ENCODE results near the gene RRP1B.

GRCh38 chr21:42539108-42539852 lies 25.6 kb downstream of the SLC37A1 start:
- PRO-cap: no peak
- RRBS: no CpG with 5 or more reads among the region's 21 CpGs

DNA sequence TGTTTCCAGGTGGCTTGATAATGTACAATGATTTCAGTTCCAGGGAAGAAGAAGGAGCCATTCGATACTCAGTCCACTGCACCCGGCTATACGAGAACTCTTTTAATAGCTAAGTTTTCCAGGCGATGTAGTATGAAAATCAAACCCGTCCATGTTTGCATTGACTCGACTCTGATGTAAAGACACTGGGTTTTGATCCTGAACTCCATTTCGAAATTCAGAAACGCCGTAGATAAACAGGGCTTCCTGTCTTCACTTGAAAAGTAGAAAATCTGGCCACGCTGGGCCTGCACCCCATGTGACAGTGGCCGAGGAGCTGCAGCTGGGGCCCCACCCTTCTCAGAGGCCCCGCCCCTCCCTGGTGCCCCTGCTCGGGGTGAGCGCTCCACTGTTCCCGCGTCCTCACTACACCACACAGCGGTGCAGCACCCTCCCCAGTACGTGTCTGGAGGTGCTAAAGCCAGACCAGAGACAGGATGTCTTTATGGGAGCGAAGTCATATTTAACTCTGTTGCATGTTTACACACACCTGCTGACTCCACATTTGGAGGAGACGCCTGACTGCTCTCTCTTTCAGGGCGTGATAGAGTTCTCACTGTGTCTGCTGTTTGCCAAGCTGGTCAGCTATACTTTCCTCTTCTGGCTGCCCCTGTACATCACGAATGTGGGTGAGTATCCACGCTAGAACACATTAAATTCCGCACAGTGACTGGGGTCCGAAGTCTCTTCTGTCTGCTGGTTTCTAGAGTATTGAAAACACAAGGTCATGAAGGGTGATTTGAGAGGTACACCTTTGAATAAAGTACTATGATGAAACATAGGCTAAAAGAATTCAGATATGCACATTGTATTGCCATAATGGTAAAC lies 48.1 kb downstream of the SLC37A1 start:
- PRO-cap: no peak
- RRBS: no CpG with 5 or more reads among the region's 25 CpGs

DNA sequence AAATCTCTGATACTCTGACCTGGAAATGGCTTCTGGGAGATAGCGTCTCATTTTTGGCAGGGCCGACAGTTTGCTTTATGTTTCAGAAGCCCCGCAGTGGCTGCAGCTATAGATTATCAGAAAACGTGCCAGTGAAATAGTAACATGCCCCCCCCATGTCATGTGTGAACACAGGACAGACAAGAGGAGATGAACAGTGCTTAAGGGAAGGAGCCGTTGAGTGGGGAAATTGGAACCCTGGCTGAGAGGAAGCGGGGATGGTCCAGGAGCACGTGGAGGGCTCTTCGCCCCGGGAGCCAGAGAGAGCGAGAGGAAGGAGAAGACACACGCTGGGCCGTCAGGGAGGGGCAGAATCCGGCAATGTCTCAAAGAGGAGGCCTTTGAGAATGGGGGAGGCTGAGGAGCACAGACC lies 48.9 kb downstream of the SLC37A1 start:
- PRO-cap: no peak
- RRBS: 92% methylated on average over 5 of the region's 13 CpGs

DNA sequence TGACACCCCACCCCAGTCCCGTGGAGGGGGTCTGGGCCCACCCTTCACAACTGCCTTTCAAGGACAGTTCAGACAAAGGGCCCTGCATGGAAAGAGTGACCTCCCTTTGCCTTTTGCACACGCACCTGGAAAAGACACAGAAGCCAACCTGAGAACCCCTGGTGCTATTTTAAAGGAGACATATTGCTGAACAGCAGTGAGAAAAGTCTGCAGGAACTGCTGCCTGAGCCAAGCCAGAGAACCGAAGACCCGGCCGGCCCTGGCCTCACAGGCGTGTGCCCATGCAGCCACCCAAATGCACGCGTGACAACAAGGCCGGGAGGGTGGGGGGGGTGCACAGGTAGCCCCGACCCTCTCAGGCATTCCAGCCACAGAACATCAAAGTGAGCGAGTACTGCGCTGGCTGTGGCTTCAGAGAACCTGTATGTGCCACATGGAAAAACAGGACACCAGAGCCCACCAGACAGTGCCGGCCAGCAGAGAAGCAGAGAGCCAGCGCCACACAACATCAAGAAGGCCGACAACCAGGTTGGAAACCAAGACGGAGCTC lies 66.8 kb downstream of the SLC37A1 start:
- PRO-cap: no peak
- RRBS: 92% methylated on average over 3 of the region's 16 CpGs

- PRO-cap: no peak
- RRBS: 7% methylated on average over 2 of the region's 14 CpGs
Measured at GRCh38 chr21:42614769-42615281, 38.6 kb upstream of the PDE9A start.

DNA sequence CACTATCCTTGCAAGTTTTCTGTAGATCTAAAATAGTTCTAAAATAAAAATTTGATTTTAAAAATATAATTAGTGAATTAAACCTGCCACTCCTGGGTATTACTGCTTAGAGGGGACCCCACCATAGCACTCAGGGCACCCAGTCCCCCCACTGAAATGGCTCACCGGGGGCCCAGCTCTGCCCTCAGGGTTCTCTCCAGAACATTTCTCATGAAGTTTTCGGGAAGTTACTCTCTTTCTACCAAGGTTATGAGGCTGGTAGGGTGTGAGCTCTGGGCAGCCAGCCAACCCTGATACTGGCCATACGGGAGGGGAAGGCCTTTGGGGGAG lies 13.0 kb upstream of the PDE9A start:
- PRO-cap: no peak
- RRBS: no CpG with 5 or more reads among the region's 3 CpGs

- PRO-cap: no peak
- RRBS: no CpG with 5 or more reads among the region's 6 CpGs
Measured at GRCh38 chr21:42719982-42720189, 66.5 kb downstream of the PDE9A start.

GRCh38 chr21:42721210-42721568 lies 67.8 kb downstream of the PDE9A start:
- PRO-cap: no peak
- RRBS: no CpG with 5 or more reads among the region's 7 CpGs

GRCh38 chr21:42892635-42893166 lies 408 bp upstream of the NDUFV3 start:
- PRO-cap: bidirectional peak, plus-strand start at chr21:42892816, minus-strand start at chr21:42892593; bidirectional peak, plus-strand start at chr21:42892875, minus-strand start at chr21:42892858; bidirectional peak, plus-strand start at chr21:42893311, minus-strand start at chr21:42893110
- RRBS: no CpG with 5 or more reads among the region's 37 CpGs

DNA sequence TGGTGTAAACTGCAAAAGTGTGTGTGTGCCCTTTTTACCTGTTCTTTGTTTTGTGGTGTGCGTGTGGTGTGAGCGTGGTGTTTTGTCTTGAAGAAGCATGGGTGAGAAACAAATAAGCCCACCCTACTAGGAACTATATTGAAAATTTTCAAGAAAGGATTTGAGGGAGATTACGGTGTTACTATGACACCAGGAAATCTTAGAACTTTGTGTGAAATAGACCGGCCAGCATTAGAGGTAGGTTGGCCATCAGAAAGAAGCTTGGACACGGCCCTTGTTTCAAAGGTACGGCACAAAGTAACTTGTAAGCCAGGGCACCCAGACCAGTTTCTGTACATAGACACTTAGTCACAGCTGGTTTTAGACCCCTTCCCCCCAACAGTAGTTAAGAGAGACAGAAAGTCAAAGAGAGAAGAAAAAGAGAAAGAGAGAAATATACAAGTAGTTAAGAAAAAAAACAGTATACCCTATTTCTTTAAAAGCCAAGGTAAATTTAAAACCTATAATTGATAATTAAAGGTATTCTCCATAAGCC lies 7.6 kb upstream of the ERVH48-1 start:
- PRO-cap: no peak
- RRBS: no CpG with 5 or more reads among the region's 6 CpGs

DNA sequence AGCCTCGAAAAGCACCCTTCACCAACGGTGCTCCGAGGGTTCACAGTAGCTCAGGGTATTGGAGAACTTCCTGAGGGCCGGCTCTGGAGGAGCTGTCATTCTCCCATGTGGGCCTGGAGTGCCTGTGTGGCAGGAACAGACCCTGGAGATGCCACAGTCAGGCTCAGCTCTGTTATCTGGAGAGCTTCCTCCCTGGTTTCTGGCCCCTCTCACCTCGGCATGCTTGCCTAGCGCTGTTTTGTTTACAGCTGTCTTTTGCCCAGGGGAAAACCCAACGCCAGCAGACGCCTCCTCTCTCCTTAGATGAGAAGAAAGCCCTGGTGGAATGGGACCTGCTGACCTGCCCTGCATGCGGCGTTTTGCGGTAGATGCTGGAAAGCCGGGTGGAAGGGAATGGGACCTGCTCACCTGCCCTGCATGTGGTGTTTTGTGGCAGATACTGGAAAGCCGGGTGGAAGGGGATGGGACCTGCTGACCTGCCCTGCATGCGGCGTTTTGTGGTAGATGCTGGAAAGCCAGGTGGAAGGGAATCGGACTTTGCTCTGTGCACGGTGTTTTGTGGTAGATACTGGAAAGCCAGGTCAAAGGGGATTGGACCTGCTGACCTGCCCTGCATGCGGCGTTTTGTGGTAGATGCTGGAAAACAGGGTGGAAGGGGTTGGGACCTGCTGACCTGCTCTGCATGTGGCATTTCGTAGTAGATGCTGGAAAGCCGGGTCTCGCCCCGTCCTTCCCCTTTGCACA lies 105.0 kb downstream of the CRYAA start:
- PRO-cap: no peak
- RRBS: 47% methylated on average over 1 of the region's 23 CpGs

GRCh38 chr21:43313955-43314275 lies 113.0 kb downstream of the SIK1 start:
- PRO-cap: no peak
- RRBS: no CpG with 5 or more reads among the region's 7 CpGs

DNA sequence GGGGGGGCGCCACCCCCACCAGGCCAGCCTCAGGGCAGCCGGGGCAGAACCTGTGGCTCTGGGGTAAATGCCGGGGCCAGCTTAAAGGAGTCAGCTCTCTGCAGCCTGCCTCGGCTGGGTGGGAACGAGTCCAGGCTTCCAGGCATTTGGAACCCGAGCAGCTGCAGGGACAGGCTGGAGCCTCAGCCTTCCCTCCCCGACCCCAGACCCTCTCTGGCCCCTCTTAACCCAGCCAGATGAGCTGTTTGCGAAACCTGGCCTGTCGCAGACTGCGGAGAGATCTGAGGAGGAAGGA lies 94.0 kb downstream of the SIK1 start:
- PRO-cap: no peak
- RRBS: no CpG with 5 or more reads among the region's 10 CpGs

DNA sequence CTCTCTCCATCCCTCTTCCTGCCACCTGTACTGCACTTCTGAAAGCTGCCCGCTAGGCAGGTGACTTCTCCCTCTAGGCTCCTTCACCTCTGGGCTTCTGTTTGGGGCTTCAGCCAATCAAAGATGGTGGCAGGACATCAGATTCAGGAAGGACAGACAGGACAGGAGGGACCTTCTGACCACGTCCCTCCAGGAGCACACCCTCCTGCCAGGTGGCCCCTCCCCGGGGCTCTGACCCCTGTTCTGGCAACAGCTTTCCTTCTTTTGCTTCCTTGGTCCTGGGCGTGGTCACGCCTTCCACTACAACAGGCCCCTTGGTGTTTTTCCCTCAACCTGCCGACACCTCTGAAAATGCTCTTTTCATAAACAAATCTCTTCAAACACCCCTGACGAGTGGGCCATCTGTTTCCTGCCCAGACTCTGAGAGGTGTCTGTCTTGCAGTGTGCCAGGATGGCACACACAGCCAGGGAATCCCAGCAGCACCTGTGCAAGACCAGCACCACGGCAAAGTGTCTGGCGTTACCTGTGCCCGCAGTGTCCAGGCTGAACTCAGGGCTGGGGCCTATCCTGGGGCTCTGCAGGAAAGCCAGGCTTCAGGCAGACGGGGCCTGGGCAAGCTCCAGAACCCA lies 89.1 kb downstream of the SIK1 start:
- PRO-cap: no peak
- RRBS: no CpG with 5 or more reads among the region's 11 CpGs

DNA sequence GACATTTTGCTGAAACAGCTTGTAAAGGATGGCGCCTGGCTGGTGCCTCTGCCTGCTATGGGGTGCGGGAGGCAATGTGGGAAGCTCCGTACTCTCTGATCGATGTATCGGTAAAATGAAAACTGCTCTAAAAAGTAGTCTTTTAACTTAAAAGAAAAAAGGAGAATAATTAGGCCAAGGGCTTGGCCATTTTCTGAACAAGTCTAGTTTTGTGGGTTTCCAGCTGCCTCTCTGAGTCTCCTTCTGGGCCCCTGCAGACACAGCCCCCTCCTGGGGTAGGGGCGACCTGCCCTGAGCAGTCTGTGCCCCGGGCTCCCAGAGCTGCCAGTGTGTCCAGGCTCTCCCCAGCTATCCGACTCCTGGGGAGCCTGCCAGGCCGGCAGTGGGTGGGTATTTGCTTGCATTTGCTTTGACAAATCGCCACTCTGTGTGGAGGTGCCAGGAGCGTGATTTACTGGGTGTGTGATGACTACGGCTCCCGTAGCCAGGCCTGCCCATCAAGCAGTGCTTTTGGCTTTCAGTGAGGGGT lies 36.5 kb upstream of the SIK1 start:
- PRO-cap: no peak
- RRBS: 43% methylated on average over 3 of the region's 13 CpGs

GRCh38 chr21:43477818-43478215 lies 50.9 kb upstream of the SIK1 start:
- PRO-cap: no peak
- RRBS: no CpG with 5 or more reads among the region's 17 CpGs

DNA sequence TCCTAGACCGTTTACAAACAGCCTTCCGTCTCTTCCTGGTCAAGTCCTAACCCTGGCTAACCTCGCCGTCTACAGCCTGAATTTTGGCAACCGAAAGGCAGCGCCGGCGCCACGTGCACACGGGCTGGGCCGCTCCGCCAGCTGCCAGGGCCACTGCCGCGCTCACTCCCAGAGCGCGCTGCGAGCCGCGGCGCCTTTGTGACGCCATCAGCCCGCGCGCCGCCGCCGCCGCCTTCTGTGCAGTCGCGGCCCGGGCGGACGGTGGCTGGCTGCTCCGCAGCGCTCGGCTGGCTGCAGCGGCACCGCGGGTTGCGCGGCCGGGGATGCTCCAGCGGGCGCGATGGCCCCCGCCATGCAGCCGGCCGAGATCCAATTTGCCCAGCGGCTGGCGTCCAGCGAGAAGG lies at the start of gene RRP1B:
TSS of gene RRP1B (plus strand) at position 236 of the 404 bp plus-strand sequence.
- PRO-cap: bidirectional peak, plus-strand start at position 240 of the sequence, minus-strand start at position 180 of the sequence
- RRBS: under 1% methylated on average over 21 of the region's 51 CpGs

- PRO-cap: no peak
- RRBS: no CpG with 5 or more reads among the region's 15 CpGs
Measured at GRCh38 chr21:43686378-43687070, 27.2 kb downstream of the RRP1B start.

- PRO-cap: bidirectional peak, plus-strand start at chr21:43728739, minus-strand start at chr21:43728530
- RRBS: 0% methylated on average over 4 of the region's 49 CpGs
Measured at GRCh38 chr21:43728129-43729113, 9.5 kb downstream of the PDXK start.

DNA sequence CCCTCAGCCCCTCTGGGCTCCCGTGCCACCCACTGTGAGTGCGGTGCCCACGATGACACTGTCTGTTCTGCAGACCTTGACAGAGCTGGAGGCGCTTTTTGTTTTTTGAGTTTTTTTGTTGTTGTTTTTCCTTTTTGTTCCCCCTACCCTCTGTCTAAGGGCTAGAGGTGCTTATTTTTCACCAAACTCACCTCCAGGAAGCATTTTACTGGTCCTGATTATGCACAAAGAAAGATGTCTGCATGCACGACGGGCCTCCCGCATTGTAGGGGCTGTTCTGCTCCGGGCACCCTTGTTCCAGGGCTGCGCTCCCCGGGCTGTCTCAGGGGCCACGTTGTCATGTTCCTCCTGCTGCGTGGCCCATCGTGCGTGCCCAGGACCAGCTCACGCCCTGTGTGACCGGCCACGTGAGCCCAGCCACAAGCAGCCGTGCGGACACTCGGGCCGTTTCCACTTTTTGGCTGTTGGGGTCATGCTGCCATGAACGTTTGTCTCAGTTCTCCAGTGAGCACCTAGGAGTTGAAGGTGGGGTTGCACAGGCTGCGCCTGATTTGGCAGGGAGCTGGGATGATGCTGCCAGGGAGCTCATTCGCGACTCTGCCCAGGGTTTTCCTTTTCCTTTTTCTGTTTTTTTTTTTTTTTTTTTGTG lies 17.2 kb downstream of the PDXK start:
- PRO-cap: no peak
- RRBS: 97% methylated on average over 5 of the region's 25 CpGs